Liver (tissue), 9 donors: ENCODE data around the genes DNAJC12 and ATOH7.

DNA sequence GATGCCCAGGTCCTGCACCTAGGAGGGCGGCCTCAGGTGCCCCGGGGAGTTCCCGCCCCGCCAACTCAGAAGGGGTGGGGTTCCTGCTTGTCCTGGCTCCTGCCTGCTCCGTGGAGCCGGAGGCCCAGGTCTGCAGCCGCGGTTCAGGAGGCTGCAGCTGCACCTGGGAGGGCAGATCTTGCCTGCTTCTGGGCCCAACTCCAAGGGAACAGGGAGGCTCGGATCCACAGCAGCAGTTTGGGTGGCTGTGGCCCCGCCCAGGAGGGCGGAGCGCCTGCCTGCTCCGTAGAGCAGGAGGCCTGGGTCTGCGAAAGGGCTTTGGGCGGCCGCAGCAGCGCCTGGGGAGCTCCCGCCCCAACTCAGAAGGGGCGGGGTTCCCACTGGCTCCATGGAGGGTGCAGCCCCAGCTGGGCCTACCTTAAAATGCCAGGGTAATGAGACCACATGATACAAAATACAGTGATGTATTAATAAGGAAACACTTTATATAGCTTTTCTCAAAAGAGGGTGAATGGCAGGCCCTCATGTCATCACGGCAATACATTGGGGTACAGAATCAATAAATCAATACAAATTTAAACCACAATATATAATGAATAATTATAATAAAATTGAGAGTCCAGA lies 108.3 kb upstream of the EGR2 start:
- PRO-cap, 5 experiments = no peak in any of the 5 experiments
- RAMPAGE, long total RNA, 2 experiments = no peak in any of the 2 experiments
- RRBS = 65% methylated on average over 2 of the region's 20 CpGs

- PRO-cap, 5 experiments = no peak in any of the 5 experiments
- RAMPAGE, long total RNA, 2 experiments = no peak in any of the 2 experiments
- RRBS = no CpG with 5 or more reads among the region's 8 CpGs
These were observed 32.9 kb downstream of the NRBF2 start for GRCh38 chr10:63165756-63166636.

DNA sequence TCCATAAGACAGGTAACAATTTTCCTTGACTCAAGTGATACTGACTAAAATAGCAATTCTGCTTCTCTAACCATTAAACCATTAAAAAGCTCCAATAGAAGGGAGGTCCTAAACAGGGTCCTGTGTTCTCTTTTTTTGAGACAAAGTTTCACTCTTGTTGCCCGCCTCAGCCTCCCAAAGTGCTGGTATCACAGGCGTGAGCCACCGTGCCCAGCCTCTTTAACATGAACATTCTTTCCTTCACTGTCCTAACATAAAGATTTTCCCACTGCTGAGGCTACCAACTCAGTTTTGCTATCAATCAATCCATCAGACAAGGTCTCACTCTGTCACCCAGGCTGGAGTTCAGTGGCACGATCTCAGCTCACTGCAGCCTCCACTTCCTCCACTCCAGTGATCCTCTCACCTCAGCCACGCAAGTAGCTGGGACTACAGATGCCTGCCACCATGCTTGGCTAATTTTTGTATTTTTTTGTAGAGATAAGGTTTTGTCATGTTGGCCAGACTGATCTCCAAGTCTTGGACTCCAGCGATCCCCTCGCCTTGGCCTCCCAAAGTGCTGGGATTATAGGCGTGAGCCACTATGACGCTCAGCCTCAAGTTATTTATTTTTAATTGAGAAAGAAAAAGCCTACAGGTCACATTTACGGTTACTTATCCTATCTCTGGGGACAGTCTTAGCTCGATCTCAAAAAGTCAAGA lies 51.9 kb downstream of the NRBF2 start:
- PRO-cap, 5 experiments = no peak in any of the 5 experiments
- RAMPAGE, long total RNA, 2 experiments = no peak in any of the 2 experiments
- RRBS = no CpG with 5 or more reads among the region's 11 CpGs

DNA sequence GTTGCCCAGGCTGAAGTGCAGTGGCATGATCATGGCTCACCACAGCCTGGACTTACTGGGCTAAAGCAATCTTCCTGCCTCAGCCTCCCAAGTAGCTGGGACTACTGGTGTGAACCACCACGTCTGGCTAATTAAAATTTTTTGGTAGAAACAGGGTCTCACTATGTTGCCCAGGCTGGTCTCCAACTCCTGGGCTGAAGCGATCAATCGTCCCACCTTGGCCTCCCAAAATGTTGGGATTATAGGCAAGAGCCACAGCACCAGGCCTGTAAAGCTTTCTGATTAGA lies 54.3 kb downstream of the NRBF2 start:
- PRO-cap, 5 experiments = no peak in any of the 5 experiments
- RAMPAGE, long total RNA, 2 experiments = no peak in any of the 2 experiments
- RRBS = no CpG with 5 or more reads among the region's 3 CpGs

GRCh38 chr10:63200789-63201291 lies 67.7 kb downstream of the NRBF2 start:
- PRO-cap, 5 experiments = no peak in any of the 5 experiments
- RAMPAGE, long total RNA, 2 experiments = no peak in any of the 2 experiments
- RRBS = no CpG with 5 or more reads among the region's 3 CpGs

DNA sequence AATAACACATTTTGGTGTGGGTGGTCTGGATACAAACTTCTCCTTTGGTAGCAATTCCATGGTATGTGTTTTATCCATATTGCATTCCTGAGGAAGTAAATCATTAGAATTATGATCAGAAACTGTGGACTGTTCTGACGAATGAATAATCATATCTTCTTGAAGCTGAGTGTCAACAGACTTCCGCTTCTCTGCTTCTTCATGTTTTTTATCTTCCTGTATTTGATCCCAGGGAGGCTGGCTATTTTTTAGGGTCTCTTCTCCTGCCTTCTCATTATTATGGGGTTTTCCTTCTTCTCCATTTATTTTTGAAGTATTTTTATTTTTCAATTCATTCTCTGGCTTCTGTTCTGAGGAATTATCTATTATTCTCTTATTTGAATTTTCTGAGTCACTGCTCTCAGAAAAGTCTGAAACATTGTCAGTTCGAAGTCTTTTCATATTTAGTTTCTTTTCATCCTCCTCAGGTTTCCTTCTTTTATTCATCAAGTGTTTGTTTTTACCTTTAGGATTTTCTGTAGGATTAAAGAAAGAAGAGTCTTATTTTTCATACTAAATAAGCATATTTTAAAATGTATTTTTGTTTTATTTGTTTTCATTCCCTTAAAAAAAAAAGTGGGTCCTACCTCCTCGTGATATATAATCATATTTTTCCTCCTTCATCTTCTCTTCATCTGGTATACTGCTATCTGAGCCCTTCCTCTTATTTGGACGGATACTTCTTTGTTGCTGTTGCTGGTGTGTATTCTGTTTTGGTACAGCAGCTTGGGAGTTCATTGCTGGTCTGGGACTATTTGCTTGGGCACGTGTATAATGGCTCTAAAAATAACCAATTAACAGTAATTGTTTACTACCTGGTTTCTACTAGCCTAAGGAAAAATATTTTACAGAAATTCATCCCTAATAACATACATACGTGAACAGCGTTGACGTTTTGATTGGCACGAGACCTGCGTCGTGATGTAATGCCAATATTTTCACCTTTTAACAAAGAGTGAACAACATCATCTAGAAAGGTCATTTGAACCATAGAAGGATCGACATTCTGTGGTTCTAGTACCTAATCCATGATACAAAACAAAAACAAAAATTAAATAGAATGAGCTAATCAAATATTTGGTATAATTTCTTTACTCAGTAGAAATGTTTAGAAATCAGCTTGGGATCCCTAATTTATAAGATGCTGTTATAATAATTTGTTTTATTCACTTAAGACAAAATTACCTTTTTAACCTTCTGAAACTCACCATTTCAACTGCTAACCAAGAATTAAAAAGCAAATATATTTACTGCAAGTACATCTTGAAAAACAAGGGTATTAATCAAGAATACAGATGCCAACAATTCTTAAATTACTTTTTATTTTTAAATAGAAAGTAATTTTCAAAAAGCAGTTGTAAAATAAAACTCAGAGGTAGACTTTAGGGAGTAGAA lies 82.0 kb downstream of the NRBF2 start:
- PRO-cap, 5 experiments = no peak in any of the 5 experiments
- RAMPAGE, long total RNA, 2 experiments = no peak in any of the 2 experiments
- RRBS = no CpG with 5 or more reads among the region's 13 CpGs

- PRO-cap, 5 experiments = no peak in any of the 5 experiments
- RAMPAGE, long total RNA, 2 experiments = no peak in any of the 2 experiments
- RRBS = no CpG with 5 or more reads among the region's 11 CpGs
These were observed 134.3 kb downstream of the JMJD1C start for GRCh38 chr10:63331208-63332113.

- PRO-cap, 5 experiments = no peak in any of the 5 experiments
- RAMPAGE, long total RNA, 2 experiments = no peak in any of the 2 experiments
- RRBS = no CpG with 5 or more reads among the region's 1 CpG
These were observed 28.8 kb downstream of the JMJD1C start for GRCh38 chr10:63436874-63437397.

GRCh38 chr10:63466541-63467017 lies 802 bp upstream of the JMJD1C start:
- PRO-cap, 5 experiments = no peak in any of the 5 experiments
- RAMPAGE, long total RNA, 2 experiments = no peak in any of the 2 experiments
- RRBS = no CpG with 5 or more reads among the region's 8 CpGs

DNA sequence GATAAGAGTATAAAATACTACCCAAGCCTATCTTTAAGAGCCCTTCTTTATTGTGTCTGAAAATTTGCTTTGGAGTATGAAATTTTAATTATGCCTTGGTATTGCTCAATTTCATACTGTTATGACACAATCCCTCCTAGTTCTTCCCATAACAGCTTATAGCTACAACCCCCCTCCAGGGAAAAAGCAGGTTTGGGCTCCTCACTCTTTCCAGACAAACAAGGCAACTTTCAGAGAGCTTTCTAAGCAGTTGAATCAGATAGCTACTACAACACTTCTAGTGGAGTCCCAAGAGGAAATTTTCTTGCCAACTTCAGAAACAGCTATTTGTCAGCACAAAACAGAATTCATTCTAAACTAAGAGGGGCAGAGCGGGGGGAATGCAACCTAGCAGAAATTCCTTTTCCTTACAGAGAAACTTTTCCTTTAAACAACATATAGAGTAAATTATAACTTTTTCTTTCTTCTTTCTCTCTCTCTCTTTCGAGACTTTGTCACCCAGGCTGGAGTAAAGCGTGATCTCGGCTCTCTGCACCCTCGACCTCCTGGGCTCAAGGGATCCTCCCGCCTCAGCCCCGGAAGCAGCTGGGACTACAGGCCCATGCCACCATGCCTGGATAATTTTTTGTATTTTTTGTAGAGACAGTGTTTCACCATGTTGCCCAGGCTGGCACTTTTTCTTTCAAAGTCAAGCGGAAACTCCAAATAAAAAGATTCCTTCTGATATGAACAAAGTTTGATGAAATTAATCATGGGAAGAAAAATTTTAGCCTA lies 26.0 kb upstream of the JMJD1C start:
- PRO-cap, 5 experiments = no peak in any of the 5 experiments
- RAMPAGE, long total RNA, 2 experiments = no peak in any of the 2 experiments
- RRBS = no CpG with 5 or more reads among the region's 8 CpGs

GRCh38 chr10:63601700-63602279 lies 80.6 kb downstream of the REEP3 start:
- PRO-cap, 5 experiments = no peak in any of the 5 experiments
- RAMPAGE, long total RNA, 2 experiments = no peak in any of the 2 experiments
- RRBS = no CpG with 5 or more reads among the region's 4 CpGs

DNA sequence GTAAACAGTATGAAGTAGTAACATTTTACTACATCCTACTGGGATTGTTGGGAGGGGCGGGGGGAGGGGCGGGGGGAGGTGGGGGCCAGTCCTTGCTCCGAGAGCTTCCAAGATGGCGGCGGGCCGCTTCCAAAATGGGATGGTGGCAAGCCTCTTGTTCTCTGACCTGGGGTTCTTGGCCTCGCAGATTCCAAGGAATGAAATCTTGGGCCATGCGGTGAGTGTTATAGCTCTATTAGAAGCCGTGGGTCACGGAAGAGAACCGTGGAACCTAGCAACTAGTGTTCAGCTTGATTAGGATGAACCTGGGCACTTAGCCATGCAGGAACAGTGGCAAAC lies 143.3 kb downstream of the REEP3 start:
- PRO-cap, 5 experiments = no peak in any of the 5 experiments
- RAMPAGE, long total RNA, 2 experiments = no peak in any of the 2 experiments
- RRBS = no CpG with 5 or more reads among the region's 11 CpGs

DNA sequence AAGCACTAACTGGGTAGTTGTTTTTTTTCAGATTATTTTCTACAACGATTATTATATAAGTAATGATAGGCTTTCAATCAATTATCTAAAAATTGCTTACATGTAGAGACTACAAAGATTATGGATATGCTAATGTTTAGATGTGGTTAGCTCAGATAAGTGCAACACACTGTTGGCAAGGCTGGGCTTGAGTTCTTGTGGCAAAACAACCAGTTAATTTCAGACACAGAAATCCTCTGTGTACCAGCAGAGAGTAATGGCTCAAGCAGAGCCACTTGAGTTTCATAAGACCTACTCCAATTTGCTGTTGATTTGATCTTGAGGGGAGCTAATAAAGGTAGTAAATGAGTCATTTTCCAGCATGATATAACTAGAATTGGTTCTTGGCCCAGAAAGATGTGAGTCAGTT lies 185.9 kb downstream of the REEP3 start:
- PRO-cap, 5 experiments = peak in 1 of 5 experiments; most common minus-strand start position 303 of the sequence (in 1)
- RAMPAGE, long total RNA, 2 experiments = no peak in any of the 2 experiments
- RRBS = no CpG with 5 or more reads among the region's 1 CpG

GRCh38 chr10:67224366-67225034 lies 298.7 kb downstream of the LRRTM3 start:
- PRO-cap, 5 experiments = peak in 3 of 5 experiments; most common minus-strand start chr10:67224599 (in 3)
- RAMPAGE, long total RNA, 2 experiments = no peak in any of the 2 experiments
- RRBS = no CpG with 5 or more reads among the region's 7 CpGs

- PRO-cap, 5 experiments = no peak in any of the 5 experiments
- RAMPAGE, long total RNA, 2 experiments = no peak in any of the 2 experiments
- RRBS = no CpG with 5 or more reads among the region's 35 CpGs
These were observed 308.8 kb downstream of the CTNNA3 start for GRCh38 chr10:67386946-67387829.

DNA sequence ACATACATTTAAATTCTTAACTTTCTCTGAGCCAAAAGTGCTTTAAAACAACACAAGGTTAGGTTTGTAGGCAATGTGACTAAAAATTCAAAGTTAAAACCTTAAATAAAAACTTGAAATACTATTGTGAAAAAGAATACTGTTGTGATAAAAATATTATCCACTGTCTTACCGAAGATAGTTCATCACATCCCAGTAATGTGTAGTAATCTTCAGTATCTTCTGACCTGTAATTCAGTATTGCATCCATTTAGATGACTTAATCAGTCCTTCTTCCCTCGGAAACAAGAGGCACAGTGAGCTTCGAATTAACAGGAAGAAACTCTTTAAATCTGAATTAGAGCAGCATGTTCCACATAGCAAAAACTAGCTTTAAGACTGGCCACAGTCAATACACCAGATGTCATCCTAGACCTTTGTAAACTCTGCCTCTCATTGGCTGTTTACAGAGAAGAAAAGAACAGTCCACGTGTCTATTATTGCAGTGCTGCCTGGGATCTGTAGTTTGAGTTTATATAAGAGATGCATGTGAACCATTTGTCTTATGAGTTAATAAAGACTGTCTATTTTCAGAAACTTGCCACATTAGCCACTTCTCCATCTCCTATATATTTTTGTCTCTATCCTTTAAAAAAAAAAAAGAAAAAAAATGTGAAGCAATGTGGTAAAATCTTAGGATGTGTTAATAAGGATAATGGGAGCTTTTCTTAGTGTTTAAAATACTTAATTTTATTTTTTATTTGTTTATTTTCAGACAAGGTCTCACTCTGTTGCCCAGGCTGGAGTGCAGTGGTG lies at the start of gene DNAJC12:
TSS of gene DNAJC12 (minus strand) at position 427 of the 795 bp plus-strand sequence.
- PRO-cap, 5 experiments = peak in 5 of 5 experiments; most common minus-strand start position 374 of the sequence (in 4)
- RAMPAGE, long total RNA, 2 experiments = start-site peak on the minus strand in 1 of 2 experiments, centred at position 327 of the sequence, 34 to 84 reads per replicate
- RRBS = no CpG with 5 or more reads among the region's 4 CpGs

DNA sequence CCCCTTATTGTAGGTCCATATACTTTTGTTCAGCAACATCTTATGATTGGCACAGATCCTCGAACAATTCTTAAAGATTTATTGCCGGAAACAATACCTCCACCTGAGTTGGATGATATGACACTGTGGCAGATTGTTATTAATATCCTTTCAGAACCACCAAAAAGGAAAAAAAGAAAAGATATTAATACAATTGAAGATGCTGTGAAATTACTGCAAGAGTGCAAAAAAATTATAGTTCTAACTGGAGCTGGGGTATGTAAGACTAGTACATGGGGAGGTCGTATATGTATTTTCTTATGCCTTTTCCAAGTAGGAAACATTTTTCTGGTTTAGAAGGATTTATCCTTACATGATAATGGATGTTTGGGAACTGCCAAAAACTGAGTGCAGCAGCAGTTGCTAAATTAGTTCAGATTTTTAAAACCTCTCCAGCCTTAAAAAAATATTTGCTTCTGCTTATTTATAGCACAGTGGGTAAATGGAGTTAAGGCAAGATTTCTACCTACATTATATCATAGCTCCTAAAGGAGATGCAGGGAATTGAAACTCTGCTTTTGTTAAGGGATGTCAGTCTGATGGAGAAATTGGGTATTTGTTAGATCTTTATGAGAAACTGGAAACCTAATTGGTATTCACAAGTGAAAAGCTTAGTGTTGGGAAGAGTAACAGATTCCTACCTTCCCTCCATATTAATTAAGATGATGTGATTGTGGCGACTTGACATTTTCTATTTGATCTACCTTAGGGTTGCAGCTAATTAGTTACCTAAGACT lies 4.6 kb downstream of the SIRT1 start:
- PRO-cap, 5 experiments = no peak in any of the 5 experiments
- RAMPAGE, long total RNA, 2 experiments = no peak in any of the 2 experiments
- RRBS = no CpG with 5 or more reads among the region's 4 CpGs

DNA sequence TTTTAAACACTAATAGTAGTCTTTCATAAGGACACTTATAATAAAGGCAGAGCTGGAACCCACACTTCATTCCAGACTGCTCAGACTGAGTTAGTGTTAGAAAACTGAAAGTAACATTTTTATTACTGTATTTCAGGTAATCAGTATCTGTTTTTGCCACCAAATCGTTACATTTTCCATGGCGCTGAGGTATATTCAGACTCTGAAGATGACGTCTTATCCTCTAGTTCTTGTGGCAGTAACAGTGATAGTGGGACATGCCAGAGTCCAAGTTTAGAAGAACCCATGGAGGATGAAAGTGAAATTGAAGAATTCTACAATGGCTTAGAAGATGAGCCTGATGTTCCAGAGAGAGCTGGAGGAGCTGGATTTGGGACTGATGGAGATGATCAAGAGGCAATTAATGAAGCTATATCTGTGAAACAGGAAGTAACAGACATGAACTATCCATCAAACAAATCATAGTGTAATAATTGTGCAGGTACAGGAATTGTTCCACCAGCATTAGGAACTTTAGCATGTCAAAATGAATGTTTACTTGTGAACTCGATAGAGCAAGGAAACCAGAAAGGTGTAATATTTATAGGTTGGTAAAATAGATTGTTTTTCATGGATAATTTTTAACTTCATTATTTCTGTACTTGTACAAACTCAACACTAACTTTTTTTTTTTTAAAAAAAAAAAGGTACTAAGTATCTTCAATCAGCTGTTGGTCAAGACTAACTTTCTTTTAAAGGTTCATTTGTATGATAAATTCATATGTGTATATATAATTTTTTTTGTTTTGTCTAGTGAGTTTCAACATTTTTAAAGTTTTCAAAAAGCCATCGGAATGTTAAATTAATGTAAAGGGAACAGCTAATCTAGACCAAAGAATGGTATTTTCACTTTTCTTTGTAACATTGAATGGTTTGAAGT lies 31.9 kb downstream of the SIRT1 start:
- PRO-cap, 5 experiments = no peak in any of the 5 experiments
- RAMPAGE, long total RNA, 2 experiments = no peak in any of the 2 experiments
- RRBS = no CpG with 5 or more reads among the region's 5 CpGs

GRCh38 chr10:68073661-68074509 lies 1.2 kb downstream of the HERC4 start:
- PRO-cap, 5 experiments = peak in 5 of 5 experiments; most common plus-strand start chr10:68074172 (in 5); most common minus-strand start chr10:68074089 (in 3)
- RAMPAGE, long total RNA, 2 experiments = no peak in any of the 2 experiments
- RRBS = no CpG with 5 or more reads among the region's 15 CpGs

- PRO-cap, 5 experiments = no peak in any of the 5 experiments
- RAMPAGE, long total RNA, 2 experiments = no peak in any of the 2 experiments
- RRBS = no CpG with 5 or more reads among the region's 14 CpGs
These were observed at the start of gene ATOH7 for GRCh38 chr10:68231938-68232460. Gene ATOH7 (minus strand): TSS chr10:68232113.